ENCODE measurements around the gene ZBTB47.

DNA sequence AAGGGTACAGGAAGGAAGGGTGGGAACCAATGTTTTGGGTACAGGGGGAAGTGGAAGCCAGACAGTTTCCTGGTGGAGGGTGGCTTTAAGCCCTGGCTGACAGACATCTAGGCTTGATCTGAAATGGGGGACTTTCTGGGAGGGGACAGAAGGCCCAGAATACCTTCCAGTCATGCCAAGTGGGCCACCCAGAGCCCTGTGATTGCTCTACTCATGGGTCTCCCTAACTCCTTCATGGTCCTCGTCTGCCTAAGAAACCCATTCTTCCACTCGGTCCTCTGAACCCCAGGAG lies 27.1 kb downstream of the VIPR1 start:
- PRO-cap, result no peak
- RAMPAGE, long total RNA, 4 experiments, result no peak in any of the 4 experiments

DNA sequence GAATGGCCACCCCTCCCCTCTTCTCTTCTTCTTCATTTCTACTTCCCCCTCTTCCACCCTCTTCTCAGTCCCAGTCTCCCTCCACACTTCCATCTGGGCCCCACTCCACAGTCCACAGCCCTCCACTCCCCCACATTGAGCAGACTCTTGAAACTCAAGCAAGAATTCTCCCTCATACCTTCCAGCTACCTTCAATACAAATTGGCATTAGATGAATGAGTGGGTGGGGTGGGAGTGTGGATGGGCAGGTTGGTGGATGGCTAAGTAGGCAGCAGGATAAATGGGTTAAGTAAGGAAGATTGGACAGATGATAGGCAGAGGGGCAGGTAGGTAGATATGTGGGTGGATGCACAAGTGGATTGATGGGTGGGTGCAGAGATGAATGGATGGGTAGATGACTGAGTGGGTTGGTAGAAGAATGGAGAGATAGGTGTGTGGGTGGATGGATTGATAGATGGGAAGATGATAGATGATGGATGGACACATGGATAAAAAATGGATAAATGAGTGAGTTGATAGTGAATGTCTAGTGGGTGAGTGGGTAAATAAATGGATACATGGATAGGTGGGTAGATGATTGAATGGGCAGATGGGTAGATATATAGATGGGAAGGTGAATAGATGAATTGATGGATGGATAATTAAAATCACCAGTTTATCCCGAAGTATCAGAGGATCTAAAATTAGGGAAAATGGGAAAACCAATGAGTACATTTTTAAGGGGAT lies 27.6 kb downstream of the VIPR1 start:
- PRO-cap, result no peak
- RAMPAGE, long total RNA, 4 experiments, result no peak in any of the 4 experiments

GRCh38 chr3:42544784-42545692 lies 36.7 kb downstream of the SEC22C start:
- PRO-cap, result no peak
- RAMPAGE, long total RNA, 4 experiments, result no peak in any of the 4 experiments

- PRO-cap, result unidirectional peak, plus-strand start at chr3:42653697
- RAMPAGE, long total RNA, 4 experiments, result no peak in any of the 4 experiments
Observed at GRCh38 chr3:42653042-42653771, at the start of gene ZBTB47. TSS of gene ZBTB47 (plus strand) at chr3:42653697.

- PRO-cap, result unidirectional peak, minus-strand start at chr3:42654997
- RAMPAGE, long total RNA, 4 experiments, result no peak in any of the 4 experiments
Observed at GRCh38 chr3:42654708-42655576, 1.4 kb downstream of the ZBTB47 start.

DNA sequence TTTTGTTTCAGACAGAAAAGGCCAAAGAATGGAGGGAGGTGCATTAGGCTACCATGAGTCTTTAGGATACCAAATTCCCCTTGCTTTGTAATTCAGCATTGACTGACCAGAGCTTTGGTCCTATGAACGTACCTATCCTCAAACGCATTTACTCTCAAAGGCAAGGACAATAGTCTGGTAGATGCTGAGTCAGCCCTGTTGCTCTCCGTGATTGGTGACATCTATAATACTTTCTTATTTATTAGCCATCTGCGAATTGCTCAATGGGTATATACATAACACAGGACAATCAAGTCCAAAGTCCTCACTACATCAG lies 17.1 kb downstream of the CCDC13 start:
- PRO-cap, result no peak
- RAMPAGE, long total RNA, 4 experiments, result no peak in any of the 4 experiments

DNA sequence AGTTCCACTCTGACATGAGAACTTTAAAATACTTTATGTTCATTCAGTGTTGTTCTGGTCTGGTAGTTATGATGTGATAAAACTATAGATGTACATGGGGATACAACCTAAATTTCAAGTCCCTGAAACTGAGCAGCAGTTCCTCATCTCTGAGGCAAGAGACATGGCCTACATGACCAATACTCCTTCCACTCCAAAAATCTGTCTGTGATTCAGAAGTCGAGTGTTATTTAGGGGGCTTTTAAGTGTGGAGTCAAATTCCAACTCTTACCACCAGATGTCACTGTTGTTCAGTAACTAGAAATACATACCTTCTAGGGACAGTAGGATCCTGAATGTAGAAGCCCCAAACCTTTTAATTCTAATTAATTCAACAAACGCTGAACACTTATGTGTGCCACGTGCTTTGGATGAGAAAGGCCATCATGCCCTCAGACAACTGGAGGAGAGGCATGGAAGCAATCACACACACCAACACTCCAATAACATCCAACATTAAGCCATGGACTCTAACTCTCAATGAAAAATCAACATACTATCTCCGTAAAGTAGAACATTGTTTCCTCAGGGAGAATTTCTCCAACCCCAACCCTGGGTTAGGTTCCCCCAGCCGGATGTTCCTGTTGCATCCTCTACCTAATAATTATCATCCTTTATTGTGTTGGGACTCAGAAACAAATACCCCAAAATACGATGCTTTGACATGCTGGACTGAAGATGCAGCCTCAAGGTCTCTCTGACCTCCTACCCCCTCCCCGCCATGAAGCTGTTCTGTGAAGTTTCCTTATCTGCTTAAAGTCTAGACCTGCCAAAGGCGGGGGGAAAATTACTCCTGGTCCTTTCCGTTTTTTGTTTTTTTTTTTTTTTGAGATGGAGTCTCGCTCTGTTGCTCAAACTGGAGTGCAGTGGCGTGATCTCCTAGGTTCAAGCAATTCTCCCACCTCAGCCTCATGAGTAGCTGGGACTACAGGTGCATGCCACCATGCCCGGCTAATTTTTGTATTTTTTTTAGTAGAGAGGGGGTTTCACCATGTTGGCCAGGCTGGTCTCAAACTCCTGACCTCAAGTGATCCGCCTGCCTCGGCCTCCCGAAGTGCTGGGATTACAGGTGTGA lies 8.0 kb upstream of the CCDC13 start:
- PRO-cap, result unidirectional peak, minus-strand start at position 203 of the sequence
- RAMPAGE, long total RNA, 4 experiments, result no peak in any of the 4 experiments

- PRO-cap, result unidirectional peak, minus-strand start at chr3:42827191
- RAMPAGE, long total RNA, 4 experiments, result no peak in any of the 4 experiments
Observed at GRCh38 chr3:42826936-42827464, 17.8 kb downstream of the ACKR2 start.

GRCh38 chr3:42982596-42982950 lies 3.5 kb downstream of the GASK1A start:
- PRO-cap, result no peak
- RAMPAGE, long total RNA, 4 experiments, result no peak in any of the 4 experiments

DNA sequence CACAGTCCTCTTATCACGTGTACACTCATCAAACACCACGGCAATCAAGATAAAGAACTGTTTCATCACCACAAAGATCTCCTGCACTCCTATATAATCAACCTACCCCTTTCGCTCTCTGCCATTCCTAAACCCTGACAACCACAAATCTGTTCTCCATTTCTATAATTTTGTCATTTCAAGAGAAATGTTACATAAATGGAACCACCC lies 31.3 kb downstream of the POMGNT2 start:
- PRO-cap, result no peak
- RAMPAGE, long total RNA, 4 experiments, result no peak in any of the 4 experiments

DNA sequence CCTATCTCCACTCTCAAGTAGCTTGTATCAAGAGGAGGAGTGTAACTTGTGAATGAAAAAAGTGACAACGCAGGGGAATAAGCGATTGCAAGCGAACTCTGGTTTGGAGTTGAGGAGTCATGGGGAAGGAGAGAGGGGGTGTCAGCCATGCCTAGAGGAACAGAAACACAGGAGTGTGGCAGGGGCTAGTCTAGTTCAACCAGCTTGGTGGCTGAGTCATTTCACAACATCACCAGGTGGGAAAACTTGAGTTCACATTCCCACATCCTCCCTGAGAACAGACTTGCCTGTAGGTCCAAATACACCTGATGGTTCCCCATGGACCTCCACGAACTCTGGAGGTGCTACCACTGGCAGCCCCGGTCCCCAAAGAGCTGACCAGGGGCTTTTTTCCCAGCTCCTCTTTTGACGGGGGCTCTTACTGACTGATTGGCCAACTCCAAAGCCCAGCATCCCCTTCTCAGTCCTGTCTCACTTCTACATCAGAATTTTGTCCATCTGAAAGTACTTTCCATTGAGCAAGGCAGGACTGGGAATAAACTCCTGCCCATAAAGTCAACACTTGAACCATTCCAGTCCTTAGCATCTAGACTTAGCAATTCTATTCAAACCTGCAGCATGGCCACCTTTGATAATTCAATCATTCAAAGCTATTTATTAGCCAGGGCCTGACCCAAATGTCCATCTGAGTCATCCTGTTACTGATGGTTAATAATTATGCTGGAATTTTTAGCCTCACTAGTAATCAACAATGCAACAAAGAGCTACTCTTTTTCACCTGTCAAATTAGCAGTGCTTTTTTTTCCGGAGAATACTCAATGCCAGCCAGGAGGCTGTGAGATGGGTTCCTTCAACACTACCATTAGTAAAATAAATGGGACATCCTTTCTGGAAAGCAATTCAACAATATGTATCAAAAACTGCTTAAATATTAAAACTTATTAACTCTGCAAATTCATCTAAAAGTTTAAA lies 72.9 kb upstream of the SNRK start:
- PRO-cap, result no peak
- RAMPAGE, long total RNA, 4 experiments, result no peak in any of the 4 experiments

GRCh38 chr3:43214463-43214971 lies 71.8 kb upstream of the SNRK start:
- PRO-cap, result no peak
- RAMPAGE, long total RNA, 4 experiments, result no peak in any of the 4 experiments

- PRO-cap, result no peak
- RAMPAGE, long total RNA, 4 experiments, result no peak in any of the 4 experiments
Observed at GRCh38 chr3:43246876-43247473, 39.4 kb upstream of the SNRK start.

DNA sequence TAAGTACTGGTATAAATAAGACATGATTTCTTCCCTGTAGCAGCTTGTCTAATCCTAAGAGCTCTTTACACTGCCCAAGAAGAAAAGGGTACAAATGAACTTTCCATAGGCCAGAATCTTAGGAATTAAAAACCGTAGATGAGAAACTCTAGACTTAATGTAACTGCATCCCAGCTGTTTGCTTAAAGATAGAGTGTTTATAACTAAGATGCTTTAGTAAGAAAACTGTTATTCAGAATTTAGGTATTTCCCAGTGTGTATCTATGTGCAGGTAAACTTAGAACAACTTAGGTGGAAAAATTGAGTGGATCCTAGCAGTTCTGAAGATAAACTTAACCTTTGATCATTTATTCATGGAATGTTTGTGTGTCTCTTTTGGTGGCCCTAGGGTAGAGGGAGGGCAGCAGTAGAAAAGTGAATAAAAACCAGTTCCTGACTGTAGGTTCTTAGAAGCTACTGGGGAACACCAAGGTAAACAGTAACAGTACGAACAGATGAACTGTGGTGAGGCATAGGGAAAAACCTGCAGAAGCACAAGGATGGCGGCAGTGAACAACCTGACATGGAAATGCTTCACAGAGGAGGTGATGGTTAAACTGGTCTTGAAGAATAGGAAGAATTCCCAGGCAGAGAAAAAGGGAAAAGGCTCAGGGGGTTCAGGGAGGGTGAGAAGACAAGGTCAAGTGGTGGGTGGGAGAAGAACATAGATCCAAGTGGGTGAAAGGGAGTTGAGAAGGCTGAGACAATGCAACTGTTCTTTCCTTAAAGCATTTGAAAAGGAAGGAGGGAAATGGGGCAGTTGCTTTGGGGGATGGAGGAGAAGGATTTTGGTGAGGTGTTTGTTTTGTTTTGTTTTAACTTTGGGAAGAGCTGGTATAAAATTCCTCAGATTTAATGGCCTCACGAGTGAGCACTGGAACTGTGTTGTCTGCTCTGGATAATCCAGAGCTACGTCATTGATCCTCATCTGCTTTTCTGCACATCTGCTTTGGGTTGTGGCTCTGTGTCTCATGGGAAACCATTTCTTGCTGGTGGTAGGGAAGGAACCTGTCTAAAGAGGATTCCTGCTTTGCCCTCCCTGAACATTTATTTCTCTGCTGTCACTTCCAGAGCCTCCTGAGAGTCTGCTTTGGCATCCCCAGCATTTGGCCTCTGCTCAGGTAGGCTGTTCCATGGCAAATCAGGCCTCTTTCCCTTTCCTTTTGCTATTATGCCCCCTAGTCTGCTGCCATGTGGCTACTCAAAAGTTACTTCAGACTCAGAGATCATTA lies 2.7 kb downstream of the SNRK start:
- PRO-cap, result unidirectional peak, minus-strand start at position 1,182 of the sequence
- RAMPAGE, long total RNA, 4 experiments, result no peak in any of the 4 experiments

DNA sequence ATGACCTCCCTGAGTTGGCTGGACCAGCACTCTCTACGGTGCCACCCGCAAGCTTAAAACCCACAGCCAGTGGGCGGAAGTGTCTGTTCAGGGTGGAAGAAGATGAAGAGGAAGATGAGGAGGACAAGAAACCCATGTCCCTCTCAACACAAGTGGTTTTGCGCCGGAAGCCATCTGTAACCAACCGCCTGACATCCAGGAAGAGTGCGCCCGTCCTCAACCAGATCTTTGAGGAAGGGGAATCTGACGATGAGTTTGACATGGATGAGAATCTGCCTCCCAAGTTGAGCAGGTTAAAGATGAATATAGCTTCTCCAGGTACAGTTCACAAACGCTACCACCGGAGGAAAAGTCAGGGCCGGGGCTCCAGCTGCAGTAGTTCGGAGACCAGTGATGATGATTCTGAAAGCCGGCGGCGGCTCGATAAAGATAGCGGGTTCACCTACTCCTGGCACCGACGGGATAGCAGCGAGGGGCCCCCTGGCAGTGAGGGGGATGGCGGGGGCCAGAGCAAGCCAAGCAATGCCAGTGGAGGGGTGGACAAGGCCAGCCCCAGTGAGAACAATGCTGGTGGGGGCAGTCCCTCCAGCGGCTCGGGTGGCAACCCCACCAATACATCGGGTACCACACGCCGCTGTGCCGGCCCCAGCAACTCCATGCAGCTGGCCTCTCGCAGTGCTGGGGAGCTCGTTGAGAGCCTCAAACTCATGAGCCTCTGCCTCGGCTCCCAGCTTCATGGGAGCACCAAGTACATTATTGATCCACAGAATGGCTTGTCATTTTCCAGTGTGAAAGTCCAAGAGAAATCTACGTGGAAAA lies 61.4 kb downstream of the SNRK start:
- PRO-cap, result no peak
- RAMPAGE, long total RNA, 4 experiments, result no peak in any of the 4 experiments

DNA sequence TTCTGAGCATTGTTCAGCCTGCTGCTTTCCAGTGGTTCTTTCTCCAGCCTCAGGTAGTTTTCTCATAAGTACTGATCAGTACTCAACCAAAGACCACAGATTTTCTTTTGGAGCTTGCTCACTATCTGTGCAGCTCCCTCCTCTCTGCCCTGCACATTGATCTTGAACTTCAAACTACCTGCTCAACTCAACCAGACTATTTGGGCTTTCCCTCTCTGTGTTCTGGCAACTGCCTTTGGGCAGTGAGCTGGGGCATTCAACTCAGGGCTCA lies 67.4 kb downstream of the SNRK start:
- PRO-cap, result no peak
- RAMPAGE, long total RNA, 4 experiments, result no peak in any of the 4 experiments

DNA sequence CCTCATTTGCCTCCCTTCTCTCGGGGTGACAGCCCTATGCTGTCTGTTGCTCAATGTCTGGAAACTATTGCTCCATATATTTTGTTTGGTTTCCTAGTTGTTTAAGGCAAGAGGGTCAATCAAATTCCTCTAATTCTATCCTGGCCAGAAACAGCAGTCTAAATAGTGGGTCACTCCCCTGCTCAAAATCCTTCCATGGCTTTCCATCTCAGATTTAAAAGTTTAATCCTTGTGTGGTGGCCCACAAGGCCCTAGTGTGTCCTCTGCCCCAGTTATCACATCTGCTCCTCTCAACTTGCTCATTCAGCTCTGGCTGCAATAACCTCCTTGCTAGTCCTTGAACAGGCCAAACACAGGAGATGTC lies 67.8 kb downstream of the SNRK start:
- PRO-cap, result no peak
- RAMPAGE, long total RNA, 4 experiments, result no peak in any of the 4 experiments

- PRO-cap, result no peak
- RAMPAGE, long total RNA, 4 experiments, result no peak in any of the 4 experiments
Observed at GRCh38 chr3:43405917-43406417, 119.6 kb downstream of the SNRK start.

GRCh38 chr3:43733637-43734494 lies 43.1 kb downstream of the ABHD5 start:
- PRO-cap, result no peak
- RAMPAGE, long total RNA, 4 experiments, result no peak in any of the 4 experiments

- PRO-cap, result no peak
- RAMPAGE, long total RNA, 4 experiments, result no peak in any of the 4 experiments
Observed at GRCh38 chr3:43883908-43884432, 193.2 kb downstream of the ABHD5 start.

All from esophagus squamous epithelium (tissue), 4 donors.